ENCODE measurements around a stretch of chr3.

DNA sequence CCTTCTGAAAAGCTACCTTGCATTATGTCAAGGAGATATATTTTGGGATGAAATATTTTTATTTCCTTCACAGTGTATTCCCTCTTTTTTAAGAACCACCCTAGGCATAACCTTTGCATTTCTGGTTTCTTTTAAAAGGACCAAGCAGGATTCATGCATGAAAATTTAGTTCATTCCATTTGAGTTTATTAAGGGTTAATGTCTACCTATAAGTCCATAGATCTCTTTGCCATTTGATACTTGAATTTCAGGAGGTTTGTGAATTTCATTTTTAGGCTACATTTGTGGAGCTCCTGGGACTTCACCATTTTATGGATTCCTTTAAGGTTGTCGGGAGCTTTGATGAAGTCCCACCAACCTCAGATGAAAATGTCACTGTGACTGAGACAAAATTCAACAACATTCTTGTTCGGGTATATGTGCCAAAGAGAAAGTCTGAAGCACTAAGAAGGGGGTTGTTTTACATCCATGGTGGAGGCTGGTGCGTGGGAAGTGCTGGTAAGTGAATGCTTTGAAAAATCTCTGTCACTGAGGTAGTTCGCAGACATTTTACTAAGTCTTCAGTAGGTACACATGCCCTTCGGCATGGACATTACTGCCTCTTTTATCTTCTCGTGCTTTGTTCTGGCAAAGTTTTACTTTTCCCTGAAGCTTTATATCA, 3.3 kb downstream of the AADAC start:
- PRO-cap = no peak

- PRO-cap = no peak
These were observed 68.2 kb upstream of the MBNL1 start for GRCh38 chr3:152200529-152200868.

DNA sequence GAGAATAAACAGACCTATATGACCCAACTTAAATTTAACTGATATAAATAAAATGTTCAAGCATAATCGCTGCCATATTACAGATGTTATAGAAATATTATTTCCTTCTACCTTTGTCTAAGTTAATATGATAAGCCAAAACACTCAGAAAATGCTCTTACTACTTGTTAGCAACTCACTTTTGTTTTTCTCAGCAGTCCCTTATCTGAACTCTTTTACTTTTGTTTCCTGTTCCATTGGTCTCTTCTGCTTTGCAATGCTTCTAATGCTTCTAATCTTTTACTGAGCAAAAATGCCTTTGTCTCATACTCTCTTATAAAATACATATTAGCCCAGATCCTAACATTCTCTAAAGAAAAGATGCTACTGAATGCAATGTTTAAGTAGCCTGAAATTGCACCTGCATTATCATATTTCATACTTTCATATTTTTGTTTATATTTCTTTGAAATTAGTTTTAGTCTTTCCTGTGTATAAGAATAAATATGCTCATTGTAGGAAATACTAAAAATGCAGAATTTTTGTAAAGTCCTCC, 67.6 kb upstream of the MBNL1 start:
- PRO-cap = no peak

- PRO-cap = no peak
These were observed 47.4 kb downstream of the MBNL1 start for GRCh38 chr3:152315965-152316760.

DNA sequence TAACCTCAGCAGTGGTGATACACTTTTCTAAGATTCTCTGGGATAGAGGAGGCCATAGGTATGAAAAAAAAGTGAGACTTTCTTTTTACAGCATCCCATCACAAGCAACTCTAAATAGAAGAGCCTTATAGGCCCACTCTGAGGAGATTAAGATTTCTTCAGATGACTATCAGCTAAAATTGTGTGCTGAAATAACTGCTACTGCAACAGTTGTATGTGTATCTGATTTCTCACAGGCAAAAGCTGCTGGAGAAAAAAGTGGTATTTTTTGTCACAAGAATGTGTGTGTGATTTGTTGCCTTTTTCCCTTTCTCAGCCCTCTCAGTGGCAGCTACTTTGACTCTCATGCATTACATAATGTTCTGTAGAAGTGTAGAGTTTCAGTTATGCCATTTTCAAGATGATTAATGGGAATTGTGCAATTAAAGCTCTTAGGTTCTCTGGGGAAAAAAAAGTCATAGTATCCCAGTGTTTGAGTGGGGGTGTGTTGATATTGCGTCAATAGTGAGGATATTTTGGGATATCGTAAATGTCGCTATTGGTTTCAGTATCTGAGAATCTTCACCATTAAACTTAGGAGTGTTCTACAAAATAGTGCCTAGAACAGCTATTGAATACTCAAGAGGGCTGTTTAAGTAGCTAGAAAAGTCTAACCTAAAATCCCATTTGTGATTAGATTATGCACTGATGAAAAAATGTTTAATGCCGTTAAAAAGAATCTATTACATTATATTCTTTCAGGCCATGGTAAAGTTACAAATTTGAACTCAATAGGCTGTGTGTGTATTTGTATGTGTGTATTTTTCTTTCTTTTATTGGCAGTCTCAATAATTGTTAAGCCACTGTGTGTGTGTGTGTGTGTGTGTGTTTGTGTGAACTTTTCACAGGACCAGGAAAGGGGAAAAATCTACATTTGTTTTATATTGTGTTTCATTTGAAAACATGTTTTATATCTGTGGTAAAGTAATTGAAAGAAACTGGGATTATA, 137.8 kb downstream of the MBNL1 start:
- PRO-cap = unidirectional peak, minus-strand start at position 326 of the sequence

DNA sequence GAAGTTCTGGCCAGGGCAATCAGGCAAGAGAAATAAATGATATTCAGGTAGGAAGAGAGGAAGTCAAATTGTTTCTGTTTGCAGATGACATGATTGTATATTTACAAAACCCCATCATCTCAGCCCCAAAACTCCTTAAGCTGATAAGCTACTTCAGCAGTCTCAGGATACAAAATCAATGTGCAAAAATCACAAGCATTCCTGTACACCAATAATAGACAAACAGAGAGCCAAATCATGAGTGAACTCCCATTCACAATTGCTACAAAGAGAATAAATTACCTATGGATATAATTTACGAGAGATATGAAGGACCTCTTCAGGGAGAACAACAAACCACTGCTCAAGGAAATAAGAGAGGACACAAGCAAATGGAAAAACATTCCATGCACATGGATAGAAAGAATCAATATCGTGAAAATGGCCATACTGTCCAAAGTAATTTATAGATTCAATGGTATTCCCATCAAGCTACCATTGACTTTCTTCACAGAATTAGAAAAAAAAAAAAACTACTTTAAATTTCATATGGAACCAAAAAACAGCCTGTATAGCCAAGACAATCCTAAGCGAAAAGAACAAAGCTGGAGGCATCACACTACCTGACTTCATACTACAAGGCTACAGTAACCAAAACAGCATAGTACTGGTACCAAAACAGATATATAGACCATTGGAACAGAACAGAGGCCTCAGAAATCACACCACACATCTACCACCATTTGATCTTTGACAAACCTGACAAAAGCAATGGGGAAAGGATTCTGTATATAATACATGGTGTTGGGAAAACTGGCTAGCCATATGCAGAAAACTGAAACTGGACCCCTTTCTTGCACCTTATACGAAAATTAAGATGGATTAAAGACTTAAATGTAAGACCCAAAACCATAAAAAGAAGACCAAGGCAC, 155.6 kb downstream of the MBNL1 start:
- PRO-cap = no peak

GRCh38 chr3:152909297-152910026, 74.5 kb downstream of the P2RY1 start:
- PRO-cap = no peak

- PRO-cap = bidirectional peak, plus-strand start at chr3:153160566, minus-strand start at chr3:153160525; bidirectional peak, plus-strand start at chr3:153160662, minus-strand start at chr3:153160599; unidirectional peak, minus-strand start at chr3:153160873; bidirectional peak, plus-strand start at chr3:153161394, minus-strand start at chr3:153161213
These were observed 1.4 kb upstream of the RAP2B start for GRCh38 chr3:153160308-153161299.

DNA sequence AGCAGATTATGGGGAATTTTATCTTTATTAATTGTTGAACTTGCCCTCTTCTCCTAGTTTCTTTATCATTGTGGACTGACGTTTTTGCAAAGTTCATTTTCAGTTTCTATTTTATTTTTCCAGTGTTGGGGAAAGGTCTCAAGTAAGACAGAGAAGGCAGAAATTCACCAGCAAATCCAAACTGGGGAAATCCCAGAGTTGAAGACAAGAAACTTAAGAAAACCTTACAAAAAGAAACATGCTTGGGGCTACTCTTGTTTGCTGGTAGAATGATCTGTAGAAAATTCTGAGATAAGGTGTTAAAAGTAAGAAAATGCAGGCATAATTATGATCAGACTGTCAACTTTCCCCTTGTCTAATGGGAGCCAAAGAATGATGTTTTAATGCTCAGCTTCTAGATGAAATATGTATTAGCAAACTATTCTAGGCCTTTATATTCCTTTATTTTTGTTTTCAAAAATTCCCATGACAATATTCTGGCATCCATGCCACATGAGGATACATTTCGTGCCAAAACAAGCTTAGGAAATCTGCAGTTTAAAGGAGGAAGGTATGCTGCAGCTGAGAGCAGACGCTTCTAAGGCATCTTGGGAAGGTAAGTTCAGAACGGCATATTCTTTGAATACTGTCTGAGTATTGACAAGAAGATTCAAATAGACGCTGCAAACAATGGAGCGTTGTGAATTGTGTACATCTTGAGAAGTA, 158.4 kb downstream of the RAP2B start:
- PRO-cap = no peak

- PRO-cap = no peak
These were observed 2.7 kb downstream of the ARHGEF26 start for GRCh38 chr3:154123848-154124410.

DNA sequence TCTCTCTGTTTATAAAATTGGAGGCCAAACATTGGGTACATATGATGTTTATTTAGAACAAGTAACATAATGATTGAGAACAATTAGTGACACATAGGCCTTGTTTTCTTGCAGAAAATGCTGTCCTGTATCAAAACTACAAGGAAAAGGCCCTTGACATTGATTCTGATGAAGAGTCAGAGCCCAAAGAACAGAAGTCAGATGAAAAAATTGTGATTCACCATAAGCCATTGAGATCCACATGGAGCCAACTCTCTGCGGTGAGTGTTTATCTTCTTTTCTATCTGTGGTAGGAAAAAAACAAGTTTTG, 8.2 kb downstream of the ARHGEF26 start:
- PRO-cap = no peak

- PRO-cap = no peak
These were observed 8.6 kb downstream of the ARHGEF26 start for GRCh38 chr3:154129770-154130238.

GRCh38 chr3:154138145-154138788, 17.1 kb downstream of the ARHGEF26 start:
- PRO-cap = no peak

DNA sequence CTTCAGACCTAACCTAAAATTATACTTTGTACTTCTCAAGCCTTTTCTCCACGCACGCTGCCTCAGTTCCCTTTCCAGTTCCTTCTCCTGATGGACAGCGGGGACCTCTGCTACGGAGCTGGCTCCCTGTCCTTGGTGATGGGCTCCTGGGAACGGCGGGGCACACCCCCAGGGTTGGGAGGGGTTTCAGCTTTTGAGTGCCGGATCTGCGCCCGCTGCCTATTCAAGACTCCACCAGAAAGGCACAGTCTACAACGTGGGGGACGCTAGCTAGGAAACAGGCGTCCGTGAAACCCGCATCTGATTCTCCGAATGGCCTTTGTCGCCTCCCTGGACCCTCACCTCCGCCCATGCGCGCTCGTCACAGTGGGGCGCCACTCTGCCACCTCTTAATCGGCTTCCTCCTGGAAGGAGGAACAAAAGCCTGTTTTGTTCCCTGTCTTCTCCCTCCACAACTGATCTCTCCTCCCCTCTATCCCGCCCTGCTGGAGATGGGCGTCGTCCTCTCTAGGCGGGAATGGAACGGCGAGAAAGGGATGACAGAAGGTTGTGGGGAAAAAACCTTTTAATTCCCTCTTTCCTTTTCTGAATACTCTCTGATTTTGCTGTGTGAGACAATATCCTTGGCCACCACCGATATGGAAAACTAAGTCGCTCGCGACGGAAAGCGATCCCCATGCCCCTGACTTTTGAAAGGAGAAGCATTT, 2.1 kb downstream of the GPR149 start:
- PRO-cap = no peak

- PRO-cap = no peak
These were observed 61.2 kb upstream of the STRIT1 start for GRCh38 chr3:155354704-155355031.

DNA sequence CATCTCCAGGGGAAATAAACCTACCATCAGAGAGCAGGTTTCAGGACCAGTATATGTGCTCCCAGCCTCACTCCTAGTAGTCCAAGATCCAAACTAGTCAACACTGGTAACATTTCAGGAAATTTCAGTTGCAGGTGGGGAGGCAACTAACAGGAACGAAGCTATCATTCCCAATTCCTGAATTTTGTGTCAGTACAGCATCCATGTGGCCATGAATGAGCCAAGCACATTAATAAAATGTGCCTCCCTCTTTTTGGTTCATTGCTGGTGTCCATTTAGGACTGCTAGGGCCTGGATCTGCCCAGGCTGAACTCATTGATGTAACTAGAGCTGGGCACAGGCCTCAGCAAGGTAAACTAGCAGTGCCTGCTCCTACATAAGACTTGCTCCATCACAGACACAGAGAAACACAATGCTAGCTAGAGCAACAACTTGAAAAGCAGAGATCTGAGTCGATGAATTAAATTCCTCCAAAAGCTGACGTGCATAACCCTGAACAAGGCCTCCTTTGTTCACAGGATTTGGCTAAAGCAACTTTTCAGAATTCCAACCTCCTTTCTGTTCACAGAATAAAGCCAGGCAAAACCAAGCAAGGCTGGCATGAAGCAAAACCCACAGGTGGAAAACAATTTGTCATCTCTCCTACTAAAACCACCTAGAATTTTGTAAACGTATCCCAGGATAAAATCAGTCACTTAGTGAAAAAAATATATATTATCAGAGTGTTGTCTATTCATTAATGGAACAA, 40.2 kb downstream of the PLCH1 start:
- PRO-cap = no peak

- PRO-cap = bidirectional peak, plus-strand start at chr3:155744229, minus-strand start at chr3:155744199; bidirectional peak, plus-strand start at chr3:155744286, minus-strand start at chr3:155744284
These were observed 838 bp downstream of the PLCH1 start for GRCh38 chr3:155743943-155744522.

GRCh38 chr3:156148881-156149415, 28.6 kb downstream of the KCNAB1 start:
- PRO-cap = no peak

DNA sequence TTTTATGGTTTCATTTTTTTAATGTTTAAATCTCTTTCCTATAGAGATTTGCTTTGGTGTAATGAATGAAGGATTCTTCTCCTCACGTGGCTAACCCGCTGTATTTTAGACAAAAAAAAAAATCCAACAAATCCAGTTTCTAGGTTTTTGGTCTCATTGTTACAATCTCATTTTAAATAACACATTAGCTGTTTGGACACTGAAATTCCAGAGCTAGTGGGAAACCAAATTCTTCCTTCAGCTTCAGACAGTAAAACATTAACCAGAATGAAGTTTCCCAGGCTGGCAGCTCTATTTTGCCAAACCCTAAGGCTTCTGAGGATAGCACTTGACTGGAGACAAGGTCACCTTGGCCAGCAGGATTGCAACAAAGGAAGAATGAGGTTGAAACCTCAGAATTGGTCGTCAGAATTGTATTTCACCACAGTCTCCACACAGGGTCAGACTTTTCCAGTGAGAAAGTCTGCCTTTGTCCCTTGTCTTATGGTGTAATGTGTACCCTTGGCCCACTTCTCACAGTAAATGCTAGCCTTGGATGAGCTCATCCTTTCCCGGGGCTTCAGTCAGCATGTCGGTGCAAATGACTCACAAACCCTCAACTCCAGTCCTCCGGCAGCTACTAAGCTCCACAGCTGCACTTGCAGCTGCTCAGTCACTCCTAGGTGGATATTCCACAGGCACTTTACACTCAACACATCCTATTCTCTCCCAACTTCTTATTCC, 19.9 kb downstream of the SSR3 start:
- PRO-cap = no peak

DNA sequence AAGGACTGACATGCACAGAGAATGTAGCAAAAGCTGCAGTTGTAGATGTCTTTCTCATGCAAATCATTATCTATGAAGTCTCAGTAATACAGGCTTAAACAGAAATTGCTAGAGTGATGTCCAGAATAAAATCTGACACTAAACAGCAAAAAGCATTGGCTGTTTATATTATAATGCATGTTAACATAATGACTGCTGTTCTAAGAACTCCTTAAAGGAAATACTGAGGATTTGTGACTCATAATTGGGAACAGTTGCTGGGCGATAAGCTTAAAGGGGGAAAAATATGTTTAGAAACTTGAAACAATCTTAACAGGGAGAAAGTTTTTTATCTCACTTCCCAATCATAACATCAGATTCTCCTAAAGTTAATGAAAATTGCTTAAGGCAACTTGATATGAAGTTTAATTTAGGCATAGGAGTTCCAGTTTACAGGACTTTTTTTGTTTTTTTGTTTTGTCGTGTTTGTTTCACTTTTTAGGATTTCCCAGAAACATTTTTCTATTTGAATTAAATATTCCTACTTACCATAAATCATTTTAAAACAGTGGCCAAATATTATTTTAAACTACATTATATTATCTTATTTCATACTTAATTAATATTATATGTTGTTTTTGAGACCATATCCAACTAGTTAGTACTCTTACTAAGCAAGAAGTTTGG, 17.6 kb downstream of the TIPARP start:
- PRO-cap = no peak

All from Metastatic Lung Carcinoma in the Adrenal Gland (tissue), 1 donor.